ENCODE measurements around a stretch of chr21.

GRCh38 chr21:43210780-43211085, 41.9 kb downstream of the CRYAA start:
- PRO-cap = no peak
- RAMPAGE, long total RNA, 4 experiments = no peak in any of the 4 experiments

DNA sequence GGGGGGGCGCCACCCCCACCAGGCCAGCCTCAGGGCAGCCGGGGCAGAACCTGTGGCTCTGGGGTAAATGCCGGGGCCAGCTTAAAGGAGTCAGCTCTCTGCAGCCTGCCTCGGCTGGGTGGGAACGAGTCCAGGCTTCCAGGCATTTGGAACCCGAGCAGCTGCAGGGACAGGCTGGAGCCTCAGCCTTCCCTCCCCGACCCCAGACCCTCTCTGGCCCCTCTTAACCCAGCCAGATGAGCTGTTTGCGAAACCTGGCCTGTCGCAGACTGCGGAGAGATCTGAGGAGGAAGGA, 94.0 kb downstream of the SIK1 start:
- PRO-cap = no peak
- RAMPAGE, long total RNA, 4 experiments = no peak in any of the 4 experiments

GRCh38 chr21:43734722-43735277, 15.9 kb downstream of the PDXK start:
- PRO-cap = unidirectional peak, plus-strand start at chr21:43735040
- RAMPAGE, long total RNA, 4 experiments = no peak in any of the 4 experiments

DNA sequence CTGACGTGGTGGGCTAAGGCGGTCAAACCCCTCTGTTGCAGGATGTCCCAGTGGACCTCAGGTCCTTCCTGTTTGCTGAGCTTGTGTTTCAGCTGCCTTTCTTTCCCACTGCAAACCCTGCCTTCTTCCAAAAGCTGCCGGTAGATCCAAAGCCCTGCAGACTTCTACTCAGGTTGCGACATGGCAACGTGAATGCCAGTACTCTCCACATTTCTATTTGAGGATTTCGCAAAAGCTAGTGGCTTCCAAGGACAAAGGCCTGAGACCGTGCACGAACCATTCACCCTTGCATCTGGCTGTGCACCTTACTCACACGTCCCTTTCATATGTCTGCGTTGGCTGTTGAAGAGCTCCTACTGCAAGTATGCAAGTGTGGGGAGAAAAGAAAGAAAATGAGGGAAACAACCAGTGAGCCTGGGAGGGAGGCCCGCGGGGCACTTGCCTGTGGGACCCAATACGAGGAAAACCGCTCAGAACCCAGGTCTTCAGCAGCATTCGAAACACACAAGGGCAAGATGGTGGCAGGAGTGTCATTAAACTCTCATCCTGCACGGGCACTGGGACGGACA, 6.1 kb upstream of the RRP1 start:
- PRO-cap = bidirectional peak, plus-strand start at position 283 of the sequence, minus-strand start at position 166 of the sequence
- RAMPAGE, long total RNA, 4 experiments = no peak in any of the 4 experiments

DNA sequence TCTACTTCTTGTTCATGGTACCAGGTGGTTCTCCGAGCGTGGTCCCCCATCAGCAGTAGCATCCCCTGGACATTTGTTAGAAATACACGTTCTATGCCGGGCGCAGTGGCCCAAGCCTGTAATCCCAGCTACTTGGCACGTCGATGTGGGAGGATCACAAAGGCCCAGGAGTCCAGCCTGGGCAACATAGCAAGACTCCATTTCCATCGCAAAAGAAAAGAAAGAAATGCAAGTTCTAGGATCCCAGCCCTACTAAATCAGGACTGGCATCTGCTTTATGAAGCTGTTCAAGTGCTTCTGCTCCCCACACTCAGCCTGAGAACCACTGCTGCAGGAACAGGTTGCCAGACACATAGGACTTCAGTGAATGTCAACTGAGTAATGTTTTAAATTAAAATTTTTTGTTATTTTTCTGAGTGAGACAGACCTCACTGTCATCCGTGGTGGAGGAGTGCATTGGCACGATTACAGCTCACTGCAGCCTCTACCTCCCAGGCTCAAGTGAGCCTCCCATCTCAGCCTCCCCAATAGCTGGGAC, 880 bp downstream of the RRP1 start:
- PRO-cap = no peak
- RAMPAGE, long total RNA, 4 experiments = no peak in any of the 4 experiments

DNA sequence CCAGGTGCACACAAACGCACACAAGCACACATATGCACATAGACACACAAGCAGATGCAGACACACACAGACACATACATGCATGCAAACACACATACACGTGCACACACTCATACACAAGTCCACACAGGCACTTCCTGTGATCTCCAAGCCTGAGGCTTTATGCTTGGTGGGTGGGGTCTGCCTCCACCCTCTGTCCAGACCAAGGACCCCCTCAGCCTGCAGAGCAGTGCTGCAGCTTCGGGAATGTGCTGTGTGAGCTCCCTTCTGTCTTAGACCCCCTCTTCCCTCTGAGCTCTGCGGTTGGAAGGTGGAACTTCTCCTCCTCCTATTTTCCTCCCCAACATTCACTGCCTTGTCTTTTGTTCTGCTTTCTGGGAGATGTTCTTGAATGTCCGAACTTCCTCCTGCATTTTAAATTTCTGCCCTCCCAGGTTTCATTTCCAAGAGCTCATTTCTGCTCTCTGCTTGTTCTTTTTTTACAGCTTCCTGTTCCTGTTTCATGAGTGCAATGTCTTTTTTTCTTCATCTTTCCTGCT, 29.2 kb downstream of the RRP1 start:
- PRO-cap = no peak
- RAMPAGE, long total RNA, 4 experiments = no peak in any of the 4 experiments

DNA sequence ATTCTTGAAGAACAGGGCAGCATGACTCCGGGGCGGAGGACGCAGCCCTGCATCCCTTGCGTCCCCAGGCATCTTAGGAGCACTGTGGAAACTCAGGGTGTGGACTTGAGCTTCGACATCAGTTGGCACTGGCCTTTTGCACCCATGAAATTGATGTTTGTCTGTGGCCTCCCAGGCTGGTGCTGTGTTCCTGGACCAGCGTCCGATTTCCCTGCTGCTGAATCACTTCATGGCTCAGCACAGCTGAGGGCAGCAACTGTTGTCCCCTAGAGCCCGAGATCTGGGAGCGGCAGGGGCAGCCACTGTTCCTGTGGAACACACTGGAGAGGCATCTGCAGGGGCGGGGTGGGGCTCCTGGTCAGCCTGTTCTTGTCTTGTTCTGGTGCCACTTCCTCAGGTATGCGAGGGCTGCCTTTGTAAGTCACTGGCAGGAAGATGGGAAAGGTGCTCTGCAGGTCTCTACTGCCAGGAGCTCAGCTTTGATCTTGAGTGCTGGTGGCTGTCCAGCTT, 15.0 kb downstream of the AGPAT3 start:
- PRO-cap = no peak
- RAMPAGE, long total RNA, 4 experiments = no peak in any of the 4 experiments

DNA sequence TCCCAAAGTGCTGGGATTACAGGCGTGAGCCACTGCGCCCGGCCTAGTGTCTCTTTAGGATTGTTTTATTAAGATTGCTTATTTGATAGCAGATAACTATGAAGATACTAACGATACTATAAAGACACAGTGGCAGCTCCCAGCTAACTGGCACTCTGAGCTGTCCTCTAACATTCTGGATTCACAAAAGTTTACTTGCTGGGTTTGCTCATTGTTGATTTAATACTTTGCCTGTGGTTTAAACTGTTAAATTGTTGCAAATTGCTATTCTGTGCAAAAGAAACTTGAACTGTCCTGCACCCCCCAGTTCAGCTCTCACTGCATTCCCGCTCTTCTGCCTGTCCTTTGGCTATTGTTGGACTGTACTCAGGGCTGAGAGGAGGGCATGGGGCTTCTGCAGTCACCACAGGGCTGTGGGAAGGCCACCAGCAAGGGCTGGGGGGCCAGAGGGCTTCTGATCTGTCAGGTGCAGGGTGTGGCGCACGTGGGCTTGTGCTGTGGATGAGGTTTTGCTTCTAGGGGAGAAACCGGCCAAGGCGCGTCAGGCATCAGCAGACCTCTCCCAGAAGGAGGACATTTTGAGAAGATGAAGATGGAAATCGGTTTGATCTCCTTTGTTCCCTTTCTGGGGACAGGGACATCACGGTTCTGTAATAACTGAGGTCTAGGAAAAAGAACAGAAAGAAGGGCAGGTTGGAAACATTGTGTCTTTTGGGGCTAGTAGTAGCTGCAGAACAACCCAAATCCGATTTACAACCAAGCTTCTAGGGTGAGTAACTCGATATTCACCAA, 40.6 kb downstream of the AGPAT3 start:
- PRO-cap = no peak
- RAMPAGE, long total RNA, 4 experiments = no peak in any of the 4 experiments

DNA sequence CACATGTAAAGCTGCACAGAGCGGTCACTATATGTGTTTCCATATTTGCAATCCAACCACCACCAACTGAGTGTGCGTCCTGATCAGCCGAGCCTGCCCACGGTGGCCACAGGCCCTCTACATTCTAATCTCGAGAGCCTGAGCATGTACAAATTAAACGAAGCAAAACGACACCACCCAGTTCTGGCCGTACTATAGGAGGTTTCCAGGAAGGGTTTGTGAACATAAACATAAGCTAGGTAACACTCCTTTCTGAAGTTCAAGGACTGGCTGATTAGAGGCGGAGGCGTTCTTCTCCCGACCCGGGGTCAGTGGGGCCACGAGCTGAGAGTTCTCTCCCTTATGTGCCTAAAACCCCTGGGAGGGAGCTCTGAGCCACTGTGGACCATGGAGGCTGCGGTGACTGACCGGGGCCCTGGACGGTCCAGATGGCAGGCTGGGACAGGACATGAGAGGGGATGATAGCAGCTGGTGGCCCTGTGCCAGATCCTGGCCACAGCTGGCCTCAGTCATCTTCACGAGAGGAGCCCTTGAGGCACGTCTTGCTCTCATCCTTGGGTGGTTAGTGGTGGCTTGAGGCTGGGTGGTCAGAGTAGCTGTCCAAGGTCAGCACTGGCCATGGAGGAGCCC, 39.1 kb upstream of the TRAPPC10 start:
- PRO-cap = no peak
- RAMPAGE, long total RNA, 4 experiments = no peak in any of the 4 experiments

DNA sequence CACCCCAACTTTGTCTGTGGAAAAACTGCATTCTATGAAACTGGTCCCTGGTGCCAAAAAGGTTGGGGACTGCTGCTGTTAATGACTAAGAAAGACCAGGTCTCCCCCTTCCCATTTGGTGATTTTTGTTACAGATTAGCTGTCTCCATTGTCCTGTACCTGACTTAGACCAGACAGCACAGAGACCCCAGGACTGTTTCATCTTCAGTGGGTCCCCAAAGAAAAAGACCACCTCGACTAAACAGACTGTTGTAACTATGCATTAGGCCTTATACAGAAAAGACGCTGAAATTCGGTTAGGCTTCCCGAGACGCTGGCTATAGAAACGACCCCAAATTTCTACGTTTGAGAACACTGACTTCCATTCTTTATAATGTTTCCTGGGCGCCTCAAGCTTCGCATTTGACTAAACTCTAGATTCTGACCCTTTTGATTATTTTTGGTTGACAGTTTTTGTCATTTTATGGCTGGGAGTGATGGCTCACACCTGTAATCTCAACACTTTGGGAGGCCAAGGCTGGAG, 1.1 kb upstream of the TRAPPC10 start:
- PRO-cap = no peak
- RAMPAGE, long total RNA, 4 experiments = no peak in any of the 4 experiments

- PRO-cap = no peak
- RAMPAGE, long total RNA, 4 experiments = start-site peak on the plus strand in 1 of 4 experiments, at chr21:44036534-44036894 at its widest, 18 reads per replicate
Observed at GRCh38 chr21:44036199-44037229, 24.4 kb downstream of the TRAPPC10 start.

DNA sequence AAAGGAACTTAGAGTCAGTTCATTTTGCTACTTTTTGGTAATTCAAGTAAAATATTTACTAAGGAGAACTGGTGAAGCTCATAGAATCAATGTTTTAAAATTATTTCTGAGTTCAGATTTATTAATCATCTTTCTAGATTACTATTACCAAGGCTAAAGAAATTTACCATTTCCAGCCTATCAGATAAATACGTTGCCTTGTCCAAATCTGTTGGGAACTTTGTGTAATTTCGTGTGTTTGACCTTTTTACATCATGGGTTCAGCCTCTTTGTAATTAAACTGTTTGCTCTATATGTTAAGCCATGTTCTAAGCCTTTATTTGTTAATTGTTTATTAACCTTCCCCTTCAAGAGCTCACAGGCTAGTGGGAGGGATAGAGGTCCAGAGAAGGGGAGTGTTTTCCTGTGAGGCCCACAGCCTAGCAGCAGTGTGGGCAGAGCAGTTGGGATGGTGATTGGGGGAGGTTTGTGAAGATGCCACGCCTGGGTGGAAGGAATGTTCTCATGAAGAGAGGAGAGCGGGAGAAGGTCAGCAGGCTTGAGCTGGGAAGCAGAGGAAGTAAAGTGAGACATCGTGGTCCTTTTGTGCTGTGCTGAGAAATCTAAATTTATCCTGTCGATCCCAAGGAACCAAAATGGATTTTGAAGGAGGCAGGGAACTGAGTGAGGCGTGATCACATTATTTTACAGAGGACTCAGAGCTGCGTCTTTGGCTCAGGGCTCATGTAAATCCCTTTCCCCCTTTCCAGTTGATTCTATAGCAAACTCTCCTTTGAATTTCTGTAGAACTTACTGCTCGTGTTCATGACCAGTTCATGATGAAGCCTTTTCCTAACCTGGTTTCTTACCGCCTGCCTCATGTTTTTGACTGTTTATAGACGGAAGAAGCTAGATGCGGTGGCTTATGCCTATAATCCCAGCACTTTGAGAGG, 42.6 kb downstream of the TRAPPC10 start:
- PRO-cap = bidirectional peak, plus-strand start at position 682 of the sequence, minus-strand start at position 556 of the sequence
- RAMPAGE, long total RNA, 4 experiments = no peak in any of the 4 experiments

DNA sequence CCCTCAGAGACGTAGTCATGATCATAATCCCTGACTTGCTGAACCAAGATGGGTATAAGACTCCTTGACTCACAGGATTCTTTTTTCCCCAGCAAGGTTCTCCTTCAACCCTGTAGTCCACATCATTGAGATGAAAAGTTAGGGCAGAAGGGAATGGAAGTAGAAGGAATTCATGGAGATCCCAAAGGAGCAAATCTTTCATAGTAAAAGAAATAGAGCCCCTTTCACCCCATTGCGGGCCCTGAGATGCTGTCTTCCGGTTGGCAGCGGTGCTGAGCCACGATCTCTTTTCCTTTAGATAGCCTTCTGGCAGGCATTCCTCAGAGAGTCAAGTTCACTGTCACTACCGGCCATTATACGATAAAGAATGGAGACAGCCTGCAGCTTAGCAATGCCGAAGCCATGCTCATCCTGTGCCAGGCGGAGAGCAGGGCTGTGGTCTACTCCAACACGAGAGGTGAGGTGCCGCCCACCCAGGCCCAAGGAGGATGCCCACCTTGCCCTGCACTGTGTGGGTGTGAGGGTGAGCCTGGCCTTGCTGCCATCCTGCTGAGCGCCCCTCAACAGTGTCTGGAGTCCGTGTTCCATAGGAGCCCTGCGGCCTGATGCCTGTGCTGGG, 20.6 kb upstream of the PWP2 start:
- PRO-cap = no peak
- RAMPAGE, long total RNA, 4 experiments = no peak in any of the 4 experiments

DNA sequence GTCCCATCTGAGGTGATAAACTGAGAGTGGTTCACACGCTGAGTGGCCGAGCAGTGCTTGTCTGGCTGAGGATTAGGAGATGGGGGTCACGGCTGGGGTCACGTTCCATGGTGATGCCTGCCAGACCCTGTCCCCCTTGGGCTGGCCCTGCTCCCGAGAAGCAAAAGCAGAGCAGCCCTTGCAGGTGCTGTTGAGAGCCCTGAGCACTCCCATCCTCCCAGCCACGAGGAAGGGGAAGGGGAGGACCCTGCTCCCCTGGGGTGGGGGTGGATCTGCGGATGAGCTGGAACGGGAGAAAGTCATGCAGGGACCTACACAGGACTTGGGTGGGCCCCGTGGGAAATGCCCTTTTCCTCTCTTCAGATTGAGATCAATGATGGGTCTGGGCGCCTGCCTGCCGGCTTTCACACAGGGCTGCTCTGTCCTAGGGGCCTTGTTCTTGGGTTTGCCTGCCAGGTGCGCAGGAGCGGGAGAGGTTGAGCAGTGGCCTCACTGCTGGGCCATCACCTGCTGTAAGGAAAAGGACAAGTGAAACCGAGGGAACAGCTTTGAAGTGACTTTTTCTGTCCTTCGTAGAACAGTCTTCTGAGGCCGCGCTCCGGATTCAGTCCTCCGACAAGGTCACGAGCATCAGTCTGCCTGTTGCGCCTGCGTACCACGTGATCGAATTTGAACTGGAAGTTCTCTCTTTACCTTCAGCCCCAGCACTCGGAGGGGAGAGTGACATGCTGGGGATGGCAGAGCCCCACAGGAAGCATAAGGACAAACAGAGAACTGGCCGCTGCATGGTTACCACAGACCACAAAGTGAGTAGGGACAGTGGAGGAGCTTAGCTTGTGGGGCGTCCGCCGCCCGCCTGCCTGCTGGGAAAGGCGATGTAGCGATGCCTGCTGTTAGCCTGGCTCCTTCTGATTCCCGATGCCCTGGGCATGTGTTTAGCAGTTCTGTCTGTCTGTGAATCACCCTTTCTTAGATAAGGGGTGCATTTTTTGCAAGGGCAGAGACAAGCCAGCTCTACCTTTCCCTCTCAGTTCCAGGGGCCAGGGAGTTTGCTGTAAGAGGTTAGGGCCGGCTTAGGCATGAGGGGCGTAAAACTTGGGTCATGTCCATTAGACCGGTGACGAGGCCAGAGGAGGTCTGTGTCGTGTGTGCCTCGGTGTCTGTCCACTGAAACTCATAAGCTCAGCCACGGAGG, 19.7 kb upstream of the PWP2 start:
- PRO-cap = no peak
- RAMPAGE, long total RNA, 4 experiments = start-site peak on the plus strand in 1 of 4 experiments, centred at position 610 of the sequence, 18 reads per replicate

- PRO-cap = no peak
- RAMPAGE, long total RNA, 4 experiments = no peak in any of the 4 experiments
Observed at GRCh38 chr21:44316012-44316608, 16.3 kb downstream of the PFKL start.

DNA sequence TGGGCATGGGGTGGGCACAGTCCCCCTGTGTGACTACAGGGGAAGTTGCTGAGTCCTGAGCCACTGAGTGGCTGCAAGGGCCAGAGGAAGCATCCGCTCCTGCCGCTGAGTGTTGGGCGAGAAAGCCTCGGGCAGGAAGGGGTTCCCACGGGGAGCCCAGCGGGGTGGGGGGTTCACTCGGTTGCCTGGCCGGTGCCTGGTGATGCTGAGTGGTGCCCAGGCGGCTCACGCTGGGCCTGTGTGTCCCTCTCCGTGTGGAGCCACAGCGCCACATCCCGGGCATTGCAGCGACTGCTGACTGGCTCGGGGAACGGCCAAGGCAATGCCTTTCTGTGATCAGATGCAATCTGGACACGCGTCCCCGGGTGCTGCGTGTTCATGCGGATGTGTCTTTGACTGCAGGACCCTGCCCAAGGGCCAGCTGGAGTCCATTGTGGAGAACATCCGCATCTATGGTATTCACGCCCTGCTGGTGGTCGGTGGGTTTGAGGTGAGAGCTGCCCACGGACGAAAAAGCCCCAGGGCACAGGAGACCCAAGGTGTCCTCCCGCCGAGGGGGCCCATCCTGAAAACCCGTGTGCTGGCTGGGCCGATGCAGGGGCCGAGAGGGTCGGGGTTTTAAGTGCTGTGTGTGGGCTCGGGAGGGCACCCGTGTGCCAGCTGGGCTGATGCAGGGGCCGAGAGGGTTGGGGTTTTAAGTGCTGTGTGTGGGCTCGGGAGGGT, 16.5 kb downstream of the CFAP410 start:
- PRO-cap = no peak
- RAMPAGE, long total RNA, 4 experiments = no peak in any of the 4 experiments

DNA sequence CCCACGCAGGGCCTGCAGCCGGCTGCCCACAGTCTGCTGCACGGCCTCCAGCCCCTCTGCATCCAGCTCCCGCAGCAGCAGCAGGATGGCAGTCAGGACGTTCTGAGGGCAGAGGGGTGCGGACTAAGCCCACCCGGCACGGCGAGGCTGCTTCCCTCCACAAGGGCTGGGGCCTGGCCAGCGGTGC, 9.1 kb downstream of the CFAP410 start:
- PRO-cap = no peak
- RAMPAGE, long total RNA, 4 experiments = no peak in any of the 4 experiments

DNA sequence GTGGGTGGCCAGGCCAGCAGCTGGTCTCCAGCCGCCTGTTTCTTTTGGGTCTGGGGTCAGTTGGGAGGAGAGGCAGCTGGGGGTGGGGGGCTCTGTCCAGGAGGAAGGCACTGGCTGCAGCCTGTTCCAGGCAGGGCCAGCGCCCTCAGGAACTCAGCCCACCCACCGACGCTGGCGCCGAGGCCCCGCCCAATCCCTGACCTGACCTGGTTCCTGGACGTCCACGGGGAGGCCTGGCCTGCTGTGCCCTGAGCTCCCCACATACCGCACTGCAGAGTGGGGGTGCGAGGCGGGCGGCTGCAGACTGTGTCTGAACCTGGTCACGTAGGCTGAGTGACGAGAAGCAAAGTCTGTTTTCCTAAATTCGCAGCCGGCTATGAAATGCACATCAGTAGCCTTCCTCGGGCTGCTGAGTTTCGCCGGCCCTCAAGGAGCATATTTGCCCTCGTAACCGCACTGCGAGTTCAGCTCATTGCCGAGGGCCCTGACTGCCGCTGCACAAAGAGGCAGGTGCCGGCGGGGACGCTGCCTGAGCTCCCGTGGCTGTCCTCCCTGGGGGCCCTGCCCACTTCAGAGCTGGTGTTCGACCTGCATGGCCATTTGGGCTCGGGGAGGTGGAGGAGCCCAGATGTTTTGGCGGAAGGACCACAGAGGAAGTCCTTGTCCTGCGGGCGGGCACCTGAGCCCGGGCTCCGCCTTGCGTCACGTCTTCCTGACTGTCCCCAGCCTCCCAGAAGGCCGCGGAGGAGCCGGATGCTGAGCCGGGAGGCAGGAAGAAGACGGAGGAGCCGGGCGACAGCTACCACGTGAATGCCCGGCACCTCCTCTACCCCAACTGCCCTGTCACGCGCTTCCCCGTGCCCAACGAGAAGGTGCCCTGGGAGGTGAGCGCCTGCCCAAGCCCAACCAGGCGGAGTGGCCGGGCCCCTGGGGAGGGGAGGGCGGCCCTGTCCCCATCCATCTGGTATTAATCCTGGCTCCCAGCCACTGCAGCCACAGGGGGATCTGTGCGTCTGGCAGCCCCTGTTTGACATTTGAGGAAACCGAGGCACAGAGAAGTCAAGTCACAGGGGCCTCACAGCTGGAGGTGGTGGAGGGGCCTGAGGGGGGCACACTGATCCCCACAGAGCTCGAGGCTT, 30.0 kb upstream of the LRRC3 start:
- PRO-cap = no peak
- RAMPAGE, long total RNA, 4 experiments = no peak in any of the 4 experiments

GRCh38 chr21:44428589-44429163, 26.6 kb upstream of the LRRC3 start:
- PRO-cap = no peak
- RAMPAGE, long total RNA, 4 experiments = no peak in any of the 4 experiments

- PRO-cap = no peak
- RAMPAGE, long total RNA, 4 experiments = no peak in any of the 4 experiments
Observed at GRCh38 chr21:44482596-44483159, 27.4 kb downstream of the LRRC3 start.